ENCODE measurements around the genes CMTM4, CDH16 and C16orf86.

GRCh38 chr16:65689837-65690177, 567.9 kb upstream of the CDH11 start:
- RRBS, 2 experiments: no CpG with 5 or more reads among the region's 12 CpGs

- RRBS, 2 experiments: no CpG with 5 or more reads among the region's 14 CpGs
These were observed 29.4 kb downstream of the TK2 start for GRCh38 chr16:66520320-66521180.

- RRBS, 2 experiments: no CpG with 5 or more reads among the region's 9 CpGs
These were observed 26.0 kb downstream of the TK2 start for GRCh38 chr16:66523835-66524463.

- RRBS, 2 experiments: no CpG with 5 or more reads among the region's 2 CpGs
These were observed 6.3 kb upstream of the CMTM1 start for GRCh38 chr16:66559840-66560393.

DNA sequence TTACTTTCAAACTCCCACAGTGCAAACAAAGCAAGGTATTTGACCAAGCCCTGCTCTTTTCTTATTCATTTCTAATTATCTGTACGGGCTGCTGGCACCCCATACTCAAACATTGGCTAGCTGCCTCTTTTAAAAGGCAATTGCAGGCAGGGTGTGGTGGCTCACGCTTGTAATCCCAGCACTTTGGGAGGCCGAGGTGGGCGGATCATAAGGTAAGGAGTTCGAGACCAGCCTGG, 2.3 kb downstream of the CMTM4 start:
- RRBS, 2 experiments: no CpG with 5 or more reads among the region's 5 CpGs

DNA sequence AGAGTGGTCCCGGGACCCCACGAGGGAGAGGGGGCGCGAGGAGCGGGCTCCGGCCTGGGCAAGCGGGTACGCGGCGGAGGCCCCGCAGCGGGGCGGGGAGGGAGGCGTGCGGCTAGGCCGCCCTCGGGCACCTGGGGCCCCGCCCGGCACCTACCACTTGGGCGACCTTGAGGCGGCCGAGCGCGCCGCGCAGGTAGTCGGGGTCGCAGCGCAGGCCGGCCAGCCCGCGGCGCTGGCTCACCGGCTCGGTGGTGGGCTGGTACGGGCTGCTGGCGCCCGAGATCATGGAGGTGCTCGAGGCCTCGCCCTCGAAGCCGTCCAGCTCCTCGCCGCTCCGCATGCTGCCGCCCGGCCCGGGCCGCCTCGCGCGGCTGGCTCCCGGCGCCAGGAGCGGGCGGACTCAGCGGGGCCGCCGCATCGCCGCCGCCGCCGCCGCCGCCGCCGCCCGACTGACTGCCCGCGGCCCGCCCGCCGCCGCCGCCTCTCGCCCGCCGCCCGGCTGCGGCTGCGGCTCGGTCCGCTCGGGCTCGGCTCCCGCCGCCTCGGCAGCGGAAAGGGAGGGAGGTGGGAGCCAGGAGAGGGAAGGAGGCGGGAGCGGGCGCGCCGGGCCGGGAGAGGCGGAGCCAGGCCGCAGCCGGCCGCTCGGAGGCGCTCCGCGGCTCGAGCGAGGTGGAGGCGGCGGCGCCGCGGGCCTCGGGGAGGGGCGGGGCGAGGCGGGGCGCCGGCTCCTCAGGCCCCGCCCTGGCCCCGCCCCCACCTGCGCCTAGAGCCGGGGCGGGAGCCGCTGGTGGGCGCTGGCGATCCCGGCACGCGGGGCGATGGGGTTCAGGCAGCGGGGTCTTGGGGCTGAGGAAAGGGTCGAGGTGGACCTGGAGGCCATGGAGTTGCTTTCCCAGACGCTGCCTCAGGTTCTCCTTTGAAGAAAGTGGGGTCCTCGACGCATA, at the start of gene CMTM4:
CMTM4 (minus strand) TSS at position 558 of the 944 bp plus-strand sequence.
- RRBS, 2 experiments: 1 to 2% methylated on average over 45 to 50 of the region's 134 CpGs

DNA sequence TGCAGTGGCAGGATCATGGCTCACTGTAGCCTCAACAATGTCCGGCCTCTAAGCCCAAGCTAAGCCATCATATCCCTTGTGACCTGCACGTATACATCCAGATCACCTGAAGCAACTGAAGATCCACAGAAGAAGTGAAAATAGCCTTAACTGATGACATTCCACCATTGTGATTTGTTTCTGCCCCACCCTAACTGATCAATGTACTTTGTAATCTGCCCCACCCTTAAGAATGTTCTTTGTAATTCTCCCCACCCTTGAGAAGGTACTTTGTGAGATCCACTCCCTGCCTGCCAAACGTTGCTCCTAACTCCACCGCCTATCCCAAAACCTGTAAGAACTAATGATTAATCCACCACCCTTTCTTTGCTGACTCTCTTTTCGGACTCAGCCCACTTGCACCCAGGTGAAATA, 16.3 kb downstream of the PDP2 start:
- RRBS, 2 experiments: no CpG with 5 or more reads among the region's 5 CpGs

- RRBS, 2 experiments: no CpG with 5 or more reads among the region's 12 CpGs
These were observed at the start of gene CDH16 for GRCh38 chr16:66918529-66919594. Gene CDH16, minus strand, starts transcription at chr16:66918885.

GRCh38 chr16:66936206-66936984, 1.1 kb downstream of the CES2 start:
- RRBS, 2 experiments: no CpG with 5 or more reads among the region's 10 CpGs

GRCh38 chr16:67098651-67099409, 10.9 kb upstream of the PHAF1 start:
- RRBS, 2 experiments: no CpG with 5 or more reads among the region's 2 CpGs

DNA sequence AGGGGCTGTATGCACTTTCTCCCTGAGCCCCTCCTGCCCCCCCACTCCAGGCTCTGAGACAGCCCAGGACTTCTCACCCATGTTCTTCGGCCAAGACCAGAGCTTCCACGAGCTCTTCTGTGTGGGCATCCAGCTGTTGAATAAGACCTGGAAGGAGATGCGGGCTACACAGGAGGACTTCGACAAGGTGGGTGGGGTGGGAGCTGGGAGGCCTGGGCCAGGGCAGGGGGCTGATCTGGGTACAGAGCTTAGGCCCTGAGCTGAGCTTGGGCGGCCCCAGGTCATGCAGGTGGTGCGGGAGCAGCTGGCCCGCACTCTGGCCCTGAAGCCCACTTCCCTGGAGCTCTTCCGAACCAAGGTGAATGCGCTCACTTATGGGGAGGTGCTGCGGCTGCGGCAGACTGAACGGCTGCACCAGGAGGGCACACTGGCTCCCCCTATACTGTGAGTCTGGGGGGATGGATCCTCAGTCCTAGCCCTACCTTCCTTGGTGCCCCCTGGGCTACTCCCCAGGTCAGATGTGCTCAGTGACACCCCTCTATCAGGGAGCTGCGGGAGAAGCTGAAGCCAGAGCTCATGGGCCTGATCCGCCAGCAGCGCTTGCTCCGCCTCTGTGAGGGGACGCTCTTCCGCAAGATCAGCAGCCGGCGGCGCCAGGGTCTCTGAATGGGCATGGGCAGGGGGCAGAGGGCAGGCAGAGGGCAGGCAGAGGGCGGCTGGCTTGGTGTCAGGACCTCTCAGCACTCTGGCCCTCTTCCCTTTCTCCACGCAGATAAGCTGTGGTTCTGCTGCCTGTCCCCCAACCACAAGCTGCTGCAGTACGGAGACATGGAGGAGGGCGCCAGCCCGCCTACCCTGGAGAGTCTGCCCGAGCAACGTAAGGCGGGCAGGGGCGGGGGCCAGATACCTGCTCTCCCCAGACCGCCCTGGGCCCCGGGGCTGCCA, 3.7 kb downstream of the ELMO3 start:
- RRBS, 2 experiments: 60 to 67% methylated on average over 1 of the region's 32 CpGs

- RRBS, 2 experiments: no CpG with 5 or more reads among the region's 3 CpGs
These were observed 1.4 kb upstream of the PLEKHG4 start for GRCh38 chr16:67277876-67278379.

DNA sequence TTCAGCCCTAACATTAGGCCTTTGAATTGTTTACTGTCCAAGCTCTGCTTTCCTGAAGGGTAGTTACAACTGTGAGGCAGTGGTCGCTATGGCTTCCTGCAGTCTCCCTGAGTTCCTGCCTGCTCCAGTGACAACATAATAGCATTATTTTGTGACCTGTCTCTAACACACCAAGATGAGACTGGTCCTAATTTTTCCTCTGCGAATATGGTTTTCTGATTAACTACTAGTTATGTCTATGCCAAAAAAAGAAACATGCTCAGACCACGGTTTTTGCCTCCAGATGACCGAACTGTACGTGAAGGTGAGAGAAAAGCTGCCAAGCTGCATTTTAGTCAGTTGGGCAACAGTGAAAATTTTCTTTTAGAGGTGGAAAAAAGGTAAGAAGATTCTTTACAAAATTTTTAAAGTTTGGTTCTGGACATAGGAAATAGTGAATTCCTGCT, 20.6 kb downstream of the LRRC36 start:
- RRBS, 2 experiments: no CpG with 5 or more reads among the region's 5 CpGs

DNA sequence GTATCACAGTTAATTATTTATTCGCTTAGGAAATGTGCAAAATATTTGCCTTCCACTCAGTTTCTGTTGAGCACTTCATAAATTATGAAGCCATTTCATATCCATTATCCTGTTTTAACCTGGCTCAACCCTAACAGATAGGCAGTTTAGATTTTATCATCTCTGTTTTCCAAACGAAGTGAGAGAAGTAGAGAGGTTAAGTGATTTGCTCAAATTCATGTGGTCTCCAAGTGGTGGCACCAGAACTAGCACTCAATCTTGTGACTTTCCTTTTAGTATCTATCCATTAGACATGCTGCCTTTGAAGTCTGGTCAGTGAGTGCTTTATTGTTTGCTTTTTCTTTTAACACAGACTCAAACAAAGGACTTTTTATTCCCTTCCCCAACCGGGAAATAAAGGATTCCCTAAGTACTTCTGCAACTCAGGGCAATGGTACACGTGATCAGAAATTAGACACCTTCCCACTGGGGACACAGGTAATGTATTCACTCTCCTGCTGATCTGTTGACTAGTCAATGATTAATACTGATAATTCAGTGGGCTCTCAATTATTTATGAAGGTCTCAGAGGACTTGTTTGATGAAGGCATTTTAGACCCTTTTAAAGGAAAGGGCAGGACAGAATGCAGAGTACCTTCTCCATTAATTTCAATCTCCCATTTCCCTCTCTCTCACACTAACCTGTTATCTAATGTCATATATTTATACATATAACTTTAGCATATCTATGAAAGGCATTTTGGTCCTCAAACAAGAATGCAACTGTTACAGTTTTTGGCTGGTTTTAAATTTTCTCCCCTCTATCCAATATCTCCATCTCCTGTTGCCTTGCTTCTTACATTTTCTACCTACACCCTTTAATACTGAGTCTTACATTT, 29.8 kb downstream of the TPPP3 start:
- RRBS, 2 experiments: no CpG with 5 or more reads among the region's 4 CpGs

- RRBS, 2 experiments: no CpG with 5 or more reads among the region's 4 CpGs
These were observed 3.2 kb downstream of the HSD11B2 start for GRCh38 chr16:67434057-67434668.

GRCh38 chr16:67539859-67540987, 11.6 kb downstream of the RIPOR1 start:
- RRBS, 2 experiments: 97% methylated on average over 2 of the region's 29 CpGs; no CpG with 5 or more reads in 1 of the 2 experiments

DNA sequence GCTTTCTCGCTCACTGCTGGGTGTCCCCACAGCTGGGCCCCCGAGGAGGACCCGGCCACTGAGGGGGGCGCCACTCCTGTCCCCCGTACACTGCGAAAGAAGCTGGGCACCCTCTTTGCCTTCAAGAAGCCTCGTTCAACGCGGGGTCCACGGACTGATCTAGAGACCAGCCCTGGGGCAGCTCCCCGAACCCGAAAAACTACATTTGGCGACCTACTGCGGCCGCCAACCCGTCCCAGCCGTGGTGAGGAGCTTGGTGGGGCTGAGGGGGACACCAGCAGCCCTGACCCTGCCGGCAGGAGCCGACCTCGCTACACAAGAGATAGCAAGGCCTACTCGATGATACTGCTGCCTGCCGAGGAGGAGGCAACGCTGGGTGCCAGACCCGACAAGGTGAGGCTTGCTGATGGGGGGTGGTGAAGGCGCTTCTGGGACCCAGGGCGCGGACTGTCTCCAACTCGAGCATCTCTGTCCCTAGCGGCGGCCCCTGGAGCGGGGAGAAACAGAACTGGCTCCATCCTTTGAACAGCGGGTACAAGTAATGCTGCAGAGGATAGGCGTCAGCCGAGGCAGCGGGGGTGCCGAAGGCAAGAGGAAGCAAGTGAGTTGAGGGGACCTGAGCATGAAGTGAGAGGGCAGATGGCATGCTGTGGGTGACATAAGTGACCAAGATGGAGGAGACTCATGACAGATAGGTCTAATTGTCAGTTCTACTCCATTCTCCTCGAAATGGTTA, 5.6 kb downstream of the ACD start:
- RRBS, 2 experiments: no CpG with 5 or more reads among the region's 37 CpGs

- RRBS, 2 experiments: 6 to 8% methylated on average over 18 to 24 of the region's 81 CpGs
These were observed at the start of gene C16orf86 for GRCh38 chr16:67666580-67667624. Gene C16orf86, plus strand, starts transcription at chr16:67666814.

- RRBS, 2 experiments: 92 to 98% methylated on average over 2 of the region's 18 CpGs
These were observed 19.0 kb downstream of the C16orf86 start for GRCh38 chr16:67685385-67686262.

GRCh38 chr16:67772976-67773463, 33.3 kb downstream of the RANBP10 start:
- RRBS, 2 experiments: no CpG with 5 or more reads among the region's 5 CpGs